Ileum (tissue), 1 donor: ENCODE measurements around a stretch of chr14.

- PRO-cap, result no peak
These were observed 80.1 kb upstream of the EGLN3 start for GRCh38 chr14:34030936-34031437.

DNA sequence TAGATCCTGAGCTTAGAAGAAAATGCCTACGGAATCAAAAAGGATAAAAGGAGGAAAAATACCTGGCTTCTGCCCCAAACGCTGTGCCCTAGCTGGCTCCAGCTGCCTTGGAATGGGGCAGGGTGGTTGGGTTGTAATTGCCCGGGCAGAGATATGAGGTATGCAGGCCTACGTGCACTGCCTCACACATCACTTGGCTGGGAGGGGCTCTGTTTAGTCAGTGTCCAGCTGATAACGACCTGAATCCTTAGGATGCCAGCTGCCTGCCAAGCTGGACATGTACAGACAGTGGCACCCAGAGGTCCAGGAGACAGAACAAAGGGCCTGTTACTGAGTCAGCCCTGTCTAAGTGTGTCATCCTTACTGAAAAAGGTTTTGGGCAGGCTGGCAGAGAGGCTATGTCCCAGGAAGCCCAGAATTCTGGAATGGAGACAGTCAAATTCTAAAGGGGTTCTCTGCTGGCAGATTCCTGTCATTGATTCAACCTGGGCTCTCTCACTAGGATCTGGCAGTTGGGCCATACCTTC lies 84.8 kb upstream of the EGLN3 start:
- PRO-cap, result bidirectional peak, plus-strand start at position 298 of the sequence, minus-strand start at position 109 of the sequence

- PRO-cap, result no peak
These were observed 108.8 kb upstream of the EGLN3 start for GRCh38 chr14:34059749-34060049.

- PRO-cap, result no peak
These were observed 36.6 kb downstream of the SPTSSA start for GRCh38 chr14:34425410-34425789.

GRCh38 chr14:34505820-34506472 lies 33.6 kb downstream of the EAPP start:
- PRO-cap, result unidirectional peak, plus-strand start at chr14:34506258

GRCh38 chr14:34677842-34678462 lies 36.4 kb downstream of the CFL2 start:
- PRO-cap, result no peak

GRCh38 chr14:34693019-34693681 lies 21.2 kb downstream of the CFL2 start:
- PRO-cap, result no peak

DNA sequence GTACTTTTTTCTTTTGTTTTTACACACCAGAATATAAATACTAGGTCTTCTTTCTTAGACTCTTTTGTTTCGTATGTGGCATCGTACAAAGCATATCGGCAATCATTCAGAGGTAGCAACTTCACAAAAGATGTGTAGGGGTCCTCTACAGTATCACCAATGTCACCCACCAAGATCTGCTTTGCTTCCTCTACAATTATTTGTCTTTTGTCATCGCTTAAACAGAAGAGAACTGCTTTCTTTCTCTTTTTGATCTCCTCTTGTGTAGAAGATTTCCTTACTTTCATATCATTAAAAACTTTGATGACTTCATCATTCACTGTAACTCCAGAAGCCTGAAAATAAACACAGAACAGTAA lies 1.2 kb downstream of the CFL2 start:
- PRO-cap, result no peak

DNA sequence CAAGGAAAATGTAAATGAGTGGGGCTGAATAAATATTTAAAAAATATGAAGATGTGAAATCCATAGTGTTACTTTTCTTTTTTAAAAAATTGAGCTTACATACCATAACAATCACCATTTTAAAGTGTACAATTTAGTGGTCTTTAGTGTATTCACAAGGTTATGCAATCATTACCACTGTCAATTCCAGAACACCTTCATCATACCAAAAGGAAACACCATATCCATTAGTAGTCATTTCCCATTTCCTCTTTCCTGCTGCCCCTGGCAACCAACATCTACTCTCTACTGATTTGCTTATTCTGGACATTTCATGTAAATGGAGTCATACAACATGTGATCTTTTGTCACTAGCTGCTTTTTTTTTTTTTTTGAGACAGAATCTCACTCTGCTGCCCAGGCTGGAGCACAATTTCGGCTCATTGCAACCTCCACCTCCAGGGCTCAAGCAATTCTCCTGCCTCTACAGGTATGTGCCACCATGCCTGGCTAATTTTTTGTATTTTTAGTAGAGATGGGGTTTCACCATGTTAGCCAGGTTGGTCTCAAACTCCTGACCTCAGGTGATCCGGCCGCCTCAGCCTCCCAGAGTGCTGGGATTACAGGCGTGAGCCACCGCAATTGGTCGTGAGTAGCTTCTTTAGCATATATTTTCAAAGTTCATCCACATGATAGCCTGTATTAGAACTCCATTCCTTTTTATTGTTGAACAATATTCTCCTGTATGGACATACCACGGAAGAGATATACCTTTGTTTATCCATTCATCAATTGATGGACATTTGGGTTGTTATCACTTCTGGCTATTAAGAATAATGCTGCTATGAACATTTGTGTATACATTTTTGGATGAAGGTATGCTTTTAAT lies 67.0 kb upstream of the CFL2 start:
- PRO-cap, result no peak

DNA sequence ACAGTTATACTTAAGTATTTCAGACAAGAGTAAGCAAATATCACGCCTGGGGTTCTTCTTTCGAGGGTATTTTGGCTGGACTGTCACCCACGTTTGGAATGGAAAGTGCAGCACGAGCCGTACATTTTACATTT lies 356 bp upstream of the FAM177A1 start:
- PRO-cap, result no peak

DNA sequence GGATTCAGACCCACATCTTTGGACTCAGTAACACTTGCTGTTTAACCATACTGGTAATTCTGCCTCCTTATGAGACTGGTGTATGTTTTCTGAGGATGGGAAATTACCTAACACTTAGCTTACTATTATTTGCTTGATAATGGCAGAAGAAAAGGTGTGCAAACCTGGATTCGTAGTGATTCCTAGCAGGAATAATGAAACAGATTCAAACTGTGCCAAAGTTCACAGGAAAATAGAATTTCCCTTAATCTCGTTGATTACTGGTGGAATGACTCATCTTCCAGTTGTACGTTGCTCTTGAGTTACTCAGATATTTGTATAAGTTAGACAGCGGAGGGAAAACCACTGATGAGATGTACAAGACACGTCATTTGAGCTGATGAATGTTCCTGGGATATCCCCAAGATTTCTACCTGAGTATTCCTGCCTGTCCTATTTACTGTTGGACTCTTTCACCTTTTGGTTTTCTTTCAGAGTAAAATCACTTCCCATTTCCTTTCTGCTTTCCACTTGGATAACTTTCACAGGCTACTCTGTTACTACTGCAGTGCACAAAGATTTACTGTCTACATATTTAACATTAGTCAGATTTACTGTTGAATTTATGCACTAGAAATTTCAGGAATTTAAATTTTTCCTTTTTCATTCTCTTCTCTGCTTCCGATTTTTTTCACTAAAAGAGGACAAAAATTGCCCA lies 37.6 kb downstream of the PRORP start:
- PRO-cap, result no peak

DNA sequence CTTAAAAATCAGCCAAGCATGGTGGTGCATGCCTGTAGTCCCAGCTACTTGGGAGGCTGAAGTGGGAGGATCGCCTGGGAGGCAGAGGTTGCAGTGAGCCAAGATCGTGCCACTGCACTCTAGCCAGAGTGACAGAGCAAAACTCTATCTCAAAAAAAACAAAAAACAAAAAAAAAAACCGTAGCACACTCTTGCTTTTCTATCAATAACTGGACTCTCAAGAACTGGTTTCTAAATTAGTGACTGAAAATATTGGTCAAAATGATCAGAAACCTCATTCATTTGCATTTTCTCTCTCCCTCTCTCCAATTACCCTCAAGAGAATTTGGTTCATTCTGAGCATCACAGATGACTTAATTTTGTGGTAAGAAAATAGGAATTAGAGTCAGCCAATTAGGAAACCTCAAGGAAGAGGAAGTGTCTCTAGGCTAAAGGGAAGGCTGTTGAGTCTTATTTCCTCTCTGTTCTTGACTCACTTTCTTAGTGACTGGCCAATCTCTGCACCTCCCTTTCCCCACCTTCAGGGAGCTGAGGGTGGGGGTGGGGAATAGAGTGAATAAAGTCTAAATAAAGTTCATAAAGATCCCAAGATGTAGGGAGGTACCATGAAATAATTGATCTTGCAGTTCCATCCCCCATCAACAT lies 6.9 kb upstream of the PSMA6 start:
- PRO-cap, result no peak

GRCh38 chr14:35355813-35356559 lies 48.6 kb downstream of the NFKBIA start:
- PRO-cap, result bidirectional peak, plus-strand start at chr14:35356296, minus-strand start at chr14:35356128

GRCh38 chr14:36217469-36217880 lies 103.0 kb downstream of the MBIP start:
- PRO-cap, result no peak

DNA sequence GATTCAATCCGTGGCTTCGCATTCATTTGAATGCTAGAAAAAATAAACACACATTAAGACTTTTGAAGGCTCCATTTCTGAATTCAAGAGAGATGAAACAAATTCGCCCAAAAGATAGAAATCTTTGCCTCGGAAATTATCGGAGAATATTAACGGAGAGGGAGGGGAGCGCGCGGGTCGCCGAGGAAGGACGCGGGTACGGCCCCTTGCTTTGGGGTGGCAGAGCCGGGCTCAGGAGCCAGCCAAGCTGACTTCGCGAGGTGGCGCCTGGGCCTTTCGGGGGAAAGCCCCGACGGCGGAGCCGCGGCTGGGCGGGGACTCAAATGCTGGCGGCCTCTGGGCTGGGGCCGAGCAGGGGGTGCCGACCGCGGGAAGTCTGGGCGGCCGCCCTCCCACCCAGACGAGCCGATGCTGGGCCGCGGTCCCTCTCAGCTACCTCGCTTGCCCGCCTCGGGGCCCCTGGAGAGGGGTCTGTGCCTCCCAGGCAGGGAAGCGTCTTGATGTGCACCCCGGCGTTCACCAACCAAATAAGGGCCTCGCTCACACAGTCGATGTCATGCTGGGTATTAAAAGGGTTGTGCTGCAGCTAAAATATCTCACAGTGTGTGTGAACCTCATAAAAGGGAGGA lies 14.7 kb downstream of the NKX2-1 start:
- PRO-cap, result no peak

GRCh38 chr14:36516659-36517040 lies 3.4 kb downstream of the NKX2-1 start:
- PRO-cap, result no peak

GRCh38 chr14:36519373-36520022 lies 534 bp downstream of the NKX2-1 start:
- PRO-cap, result no peak

DNA sequence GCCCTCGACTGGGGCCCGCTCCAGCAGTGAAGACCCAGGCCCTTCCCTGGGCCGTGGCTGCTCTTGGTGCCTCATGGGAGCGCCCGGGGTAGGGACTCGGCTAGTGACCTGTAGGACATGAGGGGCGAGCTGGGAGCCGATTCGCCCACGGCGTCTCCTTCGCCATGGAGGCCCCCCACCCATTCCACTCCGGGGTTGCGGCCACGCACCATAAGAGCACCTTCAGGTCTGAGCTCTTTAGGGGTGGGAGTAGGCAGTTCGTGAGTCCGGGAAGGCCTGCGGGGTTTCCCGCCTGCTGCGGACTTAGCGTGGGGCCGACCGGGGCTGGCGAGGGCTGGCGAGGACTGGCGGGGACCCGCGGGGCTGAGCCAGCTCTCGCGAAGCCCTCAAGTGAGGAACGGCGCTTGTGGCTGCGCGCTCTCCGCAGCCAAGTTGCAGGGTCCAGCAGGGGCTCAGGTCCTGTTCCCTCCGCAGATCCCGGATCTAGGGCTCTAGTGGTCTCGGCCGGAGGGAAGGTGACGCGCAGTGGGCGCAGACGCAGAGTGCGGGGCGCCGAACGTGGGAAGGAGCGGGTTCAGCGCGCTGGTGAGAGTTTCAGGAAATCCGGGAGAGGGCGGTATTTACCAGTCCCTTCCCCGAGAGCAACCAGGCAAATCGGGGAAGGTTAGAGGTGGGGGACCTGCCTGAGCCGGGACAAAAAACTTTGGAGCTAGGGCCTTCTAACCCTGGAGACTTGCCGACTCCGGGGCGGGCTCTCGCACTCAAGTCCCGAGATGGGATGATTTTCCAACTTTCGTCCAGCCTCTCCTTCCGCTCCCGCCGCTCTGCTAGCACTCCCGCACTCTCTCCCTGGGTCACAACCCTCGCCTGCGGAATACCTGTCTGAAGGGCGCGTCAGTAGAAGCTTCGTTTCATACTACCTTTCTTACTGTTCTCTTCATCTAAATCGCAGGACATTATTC lies 13.9 kb upstream of the PAX9 start:
- PRO-cap, result no peak

- PRO-cap, result no peak
These were observed 499 bp upstream of the PAX9 start for GRCh38 chr14:36661188-36661533.

DNA sequence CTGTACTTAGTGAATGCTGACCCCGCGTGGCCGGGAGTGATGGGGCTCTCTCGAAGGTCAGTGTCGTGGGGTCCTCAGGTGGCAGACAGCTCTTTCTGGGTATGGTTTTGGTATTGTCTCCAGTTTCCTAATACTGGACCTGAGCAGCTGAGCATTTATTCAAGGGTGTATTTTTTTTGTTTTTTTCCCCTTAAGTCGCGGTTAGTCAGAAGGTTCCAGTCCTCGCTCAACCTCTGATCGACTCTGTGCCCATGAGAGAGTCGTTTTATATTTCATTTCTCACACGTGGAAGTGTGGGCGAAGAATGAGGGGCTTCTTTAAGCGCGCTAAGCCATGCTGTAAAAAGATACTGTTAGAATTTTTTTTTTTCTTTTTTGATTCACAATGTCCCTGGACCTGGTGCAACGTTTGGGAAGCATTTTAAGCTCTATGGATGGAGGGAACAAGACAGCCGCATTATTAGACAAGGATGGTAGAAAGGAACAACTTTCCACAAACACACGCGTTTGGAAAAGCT lies 544 bp downstream of the MIPOL1 start:
- PRO-cap, result no peak